HepG2 (cell line): ENCODE data around the gene TXN2.

GRCh38 chr22:36451457-36452230 is 29.8 kb downstream of the TXN2 start:
- RRBS, 2 experiments, result no CpG with 5 or more reads among the region's 18 CpGs
CAGE:
- cytosol, long polyA minus RNA, result no peak
- cytosol, long polyA plus RNA, result no peak
- long polyA plus RNA, result no peak
- nucleus, long polyA minus RNA, result no peak
- nucleus, long polyA plus RNA, result no peak

DNA sequence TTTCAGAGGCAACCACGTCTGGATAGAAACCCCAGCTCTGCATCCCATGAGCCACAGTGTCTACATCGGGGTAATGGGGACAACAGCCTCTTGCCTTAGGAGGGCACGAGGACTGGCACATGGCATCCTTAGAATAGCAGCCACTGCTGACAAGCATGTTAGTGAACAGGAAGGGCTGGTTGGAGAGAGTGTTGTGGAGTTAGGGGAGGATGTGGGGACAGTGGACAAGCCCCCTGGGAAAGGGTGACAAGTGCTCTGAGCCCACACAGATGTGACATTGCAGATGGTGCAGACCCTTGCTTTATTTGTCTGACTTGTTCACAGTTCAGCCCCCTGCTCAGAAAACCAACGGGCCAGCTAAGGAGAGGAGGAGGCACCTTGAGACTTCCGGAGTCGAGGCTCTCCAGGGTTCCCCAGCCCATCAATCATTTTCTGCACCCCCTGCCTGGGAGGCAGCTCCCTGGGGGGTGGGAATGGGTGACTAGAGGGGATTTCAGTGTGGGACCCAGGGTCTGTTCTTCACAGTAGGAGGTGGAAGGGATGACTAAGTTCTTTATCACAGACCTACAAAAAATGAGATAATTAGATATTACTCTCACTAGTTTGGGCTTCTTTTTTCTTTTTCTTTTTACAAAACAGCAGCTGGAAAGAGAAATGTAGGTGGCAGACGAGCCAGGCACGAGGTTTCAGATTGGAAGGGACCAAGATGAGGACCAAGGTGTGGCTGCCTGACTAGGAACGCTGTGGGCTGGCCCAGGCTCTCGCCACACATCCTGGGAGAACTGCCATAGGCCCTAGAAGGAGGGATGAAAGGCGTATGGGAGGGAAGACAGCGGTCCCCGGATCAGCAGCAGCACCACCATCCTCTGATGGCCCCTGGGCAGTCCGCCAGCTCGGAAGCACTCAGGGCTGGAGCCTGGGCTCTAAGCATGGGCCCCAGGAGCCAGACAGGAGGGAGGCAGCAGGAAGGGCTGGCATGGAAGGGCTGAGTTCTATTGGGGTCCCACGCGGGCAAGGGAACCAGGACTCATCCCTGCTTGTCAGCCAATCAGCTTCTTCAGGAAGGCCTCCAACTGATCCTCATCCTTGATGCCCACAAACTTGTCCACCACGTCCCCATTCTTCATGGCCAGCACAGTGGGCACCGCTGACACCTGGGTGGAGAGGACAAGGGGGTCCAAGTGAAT is 14.3 kb downstream of the TXN2 start:
- RRBS, 2 experiments, result no CpG with 5 or more reads among the region's 19 CpGs
CAGE:
- cytosol, long polyA minus RNA, result no peak
- cytosol, long polyA plus RNA, result no peak
- long polyA plus RNA, result no peak
- nucleus, long polyA minus RNA, result no peak
- nucleus, long polyA plus RNA, result no peak

GRCh38 chr22:36480965-36481847 is at the start of gene TXN2:
Gene TXN2 (minus strand): TSS chr22:36481640.
- RRBS, 2 experiments, result no CpG with 5 or more reads among the region's 44 CpGs
CAGE:
- cytosol, long polyA minus RNA, result start-site peak on the minus strand at chr22:36481306-36481340, 77 reads; start-site peak on the minus strand at chr22:36481573-36481635, 233 reads
- cytosol, long polyA plus RNA, result start-site peak on the minus strand at chr22:36481329-36481353, 59 and 57 reads in 2 replicates; start-site peak on the minus strand at chr22:36481570-36481640, 444 and 896 reads in 2 replicates
- long polyA plus RNA, result start-site peak on the minus strand at chr22:36481306-36481341, 77 and 56 reads in 2 replicates; start-site peak on the minus strand at chr22:36481568-36481640, 964 and 927 reads in 2 replicates
- nucleus, long polyA minus RNA, result no peak
- nucleus, long polyA plus RNA, result start-site peak on the minus strand at chr22:36481296-36481340, 28 and 61 reads in 2 replicates; start-site peak on the minus strand at chr22:36481568-36481640, 532 and 763 reads in 2 replicates

DNA sequence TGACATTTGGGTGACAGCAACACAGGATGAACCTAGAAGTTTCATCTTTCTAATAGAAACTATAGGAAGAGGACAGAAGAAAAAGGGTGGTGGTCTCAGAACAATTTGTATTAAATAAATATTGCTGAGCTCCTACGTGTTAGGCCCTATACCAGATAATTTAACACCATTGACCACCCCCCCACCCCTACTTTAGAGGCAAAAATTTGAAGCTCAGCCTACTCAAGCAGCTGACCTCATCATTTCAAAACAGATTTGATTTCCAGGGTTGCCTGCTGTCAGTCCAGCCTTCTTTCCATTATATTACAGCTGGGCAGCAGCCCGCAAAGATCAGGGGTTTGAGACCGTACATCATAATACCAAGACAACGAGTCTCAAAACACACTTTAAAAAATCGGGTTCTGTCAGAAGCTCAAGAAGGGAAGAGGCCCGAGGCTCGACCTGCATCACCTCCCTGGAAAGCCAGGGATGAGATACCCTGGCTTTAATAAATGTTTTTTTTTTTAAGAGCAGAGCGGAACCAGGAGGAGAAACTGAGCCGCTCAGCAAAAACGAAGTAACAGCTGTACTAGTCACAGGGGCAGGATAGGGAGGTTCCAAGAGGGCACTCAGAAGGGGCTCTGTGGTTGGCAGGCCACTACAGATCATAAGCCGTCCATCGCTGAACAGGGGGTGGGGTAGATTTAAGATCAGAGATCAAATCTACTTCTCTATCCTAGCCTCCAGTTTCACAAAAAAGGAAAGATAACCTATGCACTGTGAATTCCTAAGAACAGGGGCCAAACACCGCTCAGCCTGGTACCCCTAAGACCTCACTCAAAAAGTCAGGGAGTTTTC is 821 bp downstream of the EIF3D start:
- RRBS, 2 experiments, result no CpG with 5 or more reads among the region's 13 CpGs
CAGE:
- cytosol, long polyA minus RNA, result no peak
- cytosol, long polyA plus RNA, result no peak
- long polyA plus RNA, result no peak
- nucleus, long polyA minus RNA, result no peak
- nucleus, long polyA plus RNA, result no peak

DNA sequence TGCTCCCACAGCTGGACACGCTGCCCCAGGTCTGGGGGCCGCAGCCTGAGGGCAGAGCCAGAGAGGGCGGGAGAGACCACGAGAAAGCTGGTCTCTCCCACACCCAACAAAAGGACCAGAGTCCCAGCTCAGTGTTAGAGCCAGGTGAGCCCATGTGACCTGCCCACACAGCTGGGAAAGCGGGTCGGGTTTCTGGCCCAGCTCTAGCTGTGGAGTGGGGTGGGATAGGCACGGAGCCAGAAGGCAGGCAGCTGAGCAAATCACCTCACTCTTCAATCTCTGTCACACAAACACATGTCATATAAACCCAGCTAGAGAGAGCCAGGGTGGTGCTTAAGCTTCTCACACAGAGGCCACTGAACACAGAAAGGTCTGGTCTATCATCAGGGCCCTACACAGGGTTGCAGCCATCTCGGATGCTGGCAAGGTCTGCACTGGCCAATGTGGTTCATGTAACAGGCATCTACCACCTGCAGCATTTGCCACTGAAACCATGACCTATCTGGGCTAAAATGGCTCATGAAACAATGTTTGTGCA is 7.8 kb upstream of the EIF3D start:
- RRBS, 2 experiments, result no CpG with 5 or more reads among the region's 8 CpGs
CAGE:
- cytosol, long polyA minus RNA, result no peak
- cytosol, long polyA plus RNA, result no peak
- long polyA plus RNA, result no peak
- nucleus, long polyA minus RNA, result no peak
- nucleus, long polyA plus RNA, result no peak

DNA sequence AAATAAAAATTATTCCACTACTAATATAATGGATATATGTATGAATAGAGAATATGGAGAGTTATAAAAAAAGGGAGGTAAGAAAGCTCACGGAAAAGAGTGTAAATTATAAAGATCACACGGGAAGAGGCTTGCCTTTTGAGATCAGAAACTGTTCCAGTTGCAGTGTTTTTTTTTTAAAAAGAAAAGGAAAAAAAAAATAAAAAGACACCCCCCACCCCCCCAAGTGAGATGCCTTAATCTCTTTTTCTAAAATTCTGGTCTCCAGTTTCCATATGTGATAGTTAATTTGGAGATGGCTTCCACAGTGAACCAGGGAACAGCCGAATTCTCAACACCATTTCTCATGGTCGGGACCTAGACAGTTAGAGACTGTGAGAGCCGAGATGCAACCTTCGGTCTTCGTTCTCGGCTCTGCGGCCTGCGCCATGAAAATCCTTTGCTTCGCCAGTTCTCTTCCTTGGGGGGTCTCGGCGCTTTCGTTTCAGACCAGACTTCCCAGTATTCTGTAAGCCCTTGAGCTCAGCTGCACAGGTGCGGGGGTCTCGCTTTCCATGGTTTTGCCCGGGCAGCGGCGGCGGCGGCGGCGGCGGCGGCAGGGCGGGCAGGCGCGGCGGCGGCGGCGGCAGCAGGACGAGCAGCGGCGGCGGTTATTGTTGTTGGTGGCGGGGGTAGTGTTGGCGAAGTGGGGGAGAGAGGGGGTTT is 732 bp downstream of the CACNG2 start:
- RRBS, 2 experiments, result no CpG with 5 or more reads among the region's 38 CpGs
CAGE:
- cytosol, long polyA minus RNA, result no peak
- cytosol, long polyA plus RNA, result no peak
- long polyA plus RNA, result no peak
- nucleus, long polyA minus RNA, result no peak
- nucleus, long polyA plus RNA, result no peak

DNA sequence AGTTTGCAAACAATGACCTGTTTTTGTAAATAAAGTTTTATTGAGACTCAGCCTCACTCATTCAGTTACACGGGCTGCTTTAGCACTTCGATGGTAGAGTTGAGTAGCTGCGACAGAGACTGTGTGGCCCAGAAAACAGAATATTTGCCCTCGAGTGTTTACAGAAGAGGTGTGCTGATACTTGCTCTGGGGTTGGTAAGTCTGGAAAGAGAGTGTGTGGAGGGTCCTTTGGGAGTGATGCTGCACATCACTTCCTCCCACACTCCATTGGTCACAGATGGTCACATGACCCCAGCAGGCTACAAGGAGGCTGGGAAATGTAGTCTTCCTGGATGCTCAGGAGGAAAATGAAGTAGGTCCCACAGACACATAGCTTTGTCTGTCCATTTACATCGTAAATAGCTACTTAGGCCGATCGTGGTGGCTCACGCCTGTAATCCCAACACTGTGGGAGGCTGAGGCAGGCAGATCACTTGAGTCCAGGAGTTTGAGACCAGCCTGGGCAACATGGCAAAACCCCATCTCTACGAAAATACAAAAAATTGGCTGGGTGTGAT is 34.5 kb downstream of the IFT27 start:
- RRBS, 2 experiments, result no CpG with 5 or more reads among the region's 9 CpGs
CAGE:
- cytosol, long polyA minus RNA, result no peak
- cytosol, long polyA plus RNA, result no peak
- long polyA plus RNA, result no peak
- nucleus, long polyA minus RNA, result no peak
- nucleus, long polyA plus RNA, result no peak

- RRBS, 2 experiments, result no CpG with 5 or more reads among the region's 14 CpGs
CAGE:
- cytosol, long polyA minus RNA, result no peak
- cytosol, long polyA plus RNA, result no peak
- long polyA plus RNA, result no peak
- nucleus, long polyA minus RNA, result no peak
- nucleus, long polyA plus RNA, result no peak
These were observed 12.3 kb downstream of the IFT27 start for GRCh38 chr22:36763442-36764223.

DNA sequence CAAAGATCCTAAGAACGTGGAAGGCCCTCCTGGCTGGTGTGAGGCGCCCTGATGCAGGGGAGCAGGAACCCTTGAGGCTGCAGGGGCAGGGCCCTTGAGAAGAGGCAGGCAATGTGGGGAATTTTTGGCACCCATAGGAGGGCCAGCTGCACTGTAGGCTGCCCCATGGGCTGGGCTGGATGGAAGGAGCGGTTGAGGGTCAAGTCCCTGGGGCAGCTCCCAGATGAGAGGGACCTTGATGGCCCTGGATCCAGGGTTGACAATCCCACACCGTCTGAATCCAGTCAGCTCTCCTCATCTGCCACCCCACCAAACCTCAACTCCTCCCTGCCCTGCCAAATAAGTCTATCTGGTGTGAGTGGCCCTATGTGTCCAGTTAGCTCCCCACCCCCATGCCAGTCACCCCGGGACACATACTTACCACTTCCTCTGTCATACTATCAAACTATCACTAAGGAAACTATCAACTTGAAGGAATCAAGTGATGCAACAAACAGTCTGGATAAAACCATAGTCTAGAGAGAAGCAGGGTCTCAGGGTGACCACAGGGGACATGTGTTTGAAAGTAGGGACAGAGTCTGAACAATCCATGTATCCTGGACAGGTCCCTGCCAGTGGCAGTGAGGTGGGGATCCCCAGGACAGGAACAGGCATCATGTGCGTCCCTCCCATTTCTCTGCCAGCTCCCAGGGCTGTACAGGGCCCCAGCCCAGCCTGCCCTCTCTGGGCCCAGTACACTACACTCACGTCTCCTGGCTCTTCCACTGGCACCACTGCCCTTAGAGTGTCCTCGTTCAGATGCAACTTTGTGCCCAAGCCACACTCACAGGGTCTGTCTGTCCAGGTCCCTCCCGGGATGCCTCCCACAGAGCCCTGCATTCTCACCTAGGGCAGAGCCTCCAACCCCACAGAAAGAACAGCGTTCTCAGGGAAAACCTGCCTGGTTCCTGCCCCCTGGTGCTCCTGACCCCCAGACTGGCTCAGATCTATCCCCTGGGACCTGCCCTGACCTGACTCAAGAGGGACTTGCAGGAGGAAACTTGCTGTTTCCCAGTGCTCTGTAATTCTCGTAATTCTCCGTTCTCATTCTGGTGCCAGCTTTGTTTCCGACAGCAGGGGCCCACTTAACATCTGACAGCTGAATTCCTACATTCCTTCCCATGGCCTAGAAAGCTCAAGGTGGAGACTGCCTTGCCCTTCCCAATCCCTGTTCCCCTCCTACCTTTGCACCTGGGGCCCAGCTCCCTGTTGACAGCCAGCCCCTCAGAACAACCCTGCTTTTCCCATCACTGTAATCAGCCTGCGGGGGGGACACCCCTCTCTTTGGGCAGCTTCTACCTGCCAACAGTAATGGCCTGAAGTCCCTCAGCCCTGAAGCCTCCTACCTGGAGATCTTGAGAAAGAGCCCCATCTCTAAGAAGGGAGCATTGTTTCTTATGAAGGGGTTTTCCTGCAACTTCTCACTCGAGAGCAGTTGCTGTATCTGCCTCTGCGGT is 12.9 kb upstream of the CSF2RB start:
- RRBS, 2 experiments, result no CpG with 5 or more reads among the region's 16 CpGs
CAGE:
- cytosol, long polyA minus RNA, result no peak
- cytosol, long polyA plus RNA, result no peak
- long polyA plus RNA, result no peak
- nucleus, long polyA minus RNA, result no peak
- nucleus, long polyA plus RNA, result no peak

DNA sequence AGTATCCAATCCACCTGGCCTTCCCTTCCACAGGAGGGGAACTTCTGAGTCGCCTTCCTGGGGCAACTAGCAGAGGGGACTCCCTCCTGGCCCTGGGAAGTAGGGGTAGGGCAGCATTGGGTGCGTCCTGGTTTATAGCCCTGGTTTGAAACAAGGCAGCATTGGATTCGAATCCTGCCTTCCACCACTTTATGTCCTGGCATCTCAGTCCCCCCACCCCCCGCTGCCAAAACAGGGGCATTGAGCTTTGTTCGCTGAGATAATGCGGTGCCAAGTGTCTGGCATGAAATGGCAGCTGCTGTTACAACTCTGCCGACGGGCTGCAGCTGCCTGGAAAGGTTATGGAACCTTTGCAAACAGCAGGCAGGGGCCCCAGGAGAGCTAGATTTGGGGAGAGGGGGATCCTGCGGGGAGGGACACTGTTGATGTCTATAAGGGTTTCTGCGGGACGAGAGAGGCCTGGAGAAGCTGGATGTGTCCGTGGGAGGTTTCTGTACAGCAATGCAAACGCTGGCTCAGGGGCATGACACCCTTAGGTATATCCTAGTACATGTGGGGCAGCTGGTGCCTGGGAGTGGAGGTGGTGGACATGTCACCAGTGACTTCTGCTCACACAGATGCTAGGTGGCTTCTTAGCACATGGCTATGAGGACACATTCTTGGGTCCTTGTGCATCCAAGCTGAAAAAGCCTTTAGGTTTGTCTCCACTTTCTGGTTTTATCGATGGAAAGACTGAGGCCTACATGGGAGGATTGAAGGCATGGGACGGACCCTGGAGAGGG is 1.8 kb downstream of the TST start:
- RRBS, 2 experiments, result no CpG with 5 or more reads among the region's 15 CpGs
CAGE:
- cytosol, long polyA minus RNA, result no peak
- cytosol, long polyA plus RNA, result no peak
- long polyA plus RNA, result no peak
- nucleus, long polyA minus RNA, result no peak
- nucleus, long polyA plus RNA, result no peak

- RRBS, 2 experiments, result no CpG with 5 or more reads among the region's 9 CpGs
CAGE:
- cytosol, long polyA minus RNA, result no peak
- cytosol, long polyA plus RNA, result no peak
- long polyA plus RNA, result no peak
- nucleus, long polyA minus RNA, result no peak
- nucleus, long polyA plus RNA, result no peak
These were observed 6.9 kb downstream of the MPST start for GRCh38 chr22:37026272-37026919.

DNA sequence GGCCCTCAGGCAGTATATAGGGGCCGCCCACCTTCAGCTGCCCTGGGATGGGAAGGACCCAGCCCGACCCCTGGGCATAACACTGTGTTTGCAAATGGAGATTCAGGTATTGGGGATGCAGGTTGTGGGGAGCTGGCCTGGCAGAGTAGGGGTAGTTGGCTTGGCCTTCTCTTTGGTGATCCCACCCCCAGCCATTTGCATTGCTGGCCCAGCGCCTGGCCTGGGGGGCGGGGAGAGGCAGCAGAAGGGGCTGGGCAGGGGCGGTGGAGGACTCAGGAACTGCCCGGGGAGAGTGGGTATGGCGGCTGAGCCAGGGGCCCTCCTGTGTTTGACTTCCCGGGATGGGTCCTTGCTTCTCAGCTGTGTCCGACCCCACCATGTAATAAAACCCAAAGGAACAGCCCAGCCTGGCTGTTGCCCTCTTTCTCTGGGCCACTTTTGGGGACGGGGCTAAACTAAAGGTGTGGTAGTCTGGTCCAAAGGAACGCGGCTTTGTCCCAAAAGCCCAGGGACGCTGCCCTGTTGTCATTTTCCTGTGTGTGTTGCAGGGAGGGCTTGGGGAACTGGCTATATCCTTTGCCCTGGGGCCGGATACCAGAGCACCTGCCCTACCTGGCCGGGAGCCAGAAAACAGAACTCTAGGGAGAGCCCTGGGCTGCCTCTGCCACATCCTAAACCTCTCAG is 11.6 kb downstream of the KCTD17 start:
- RRBS, 2 experiments, result 4 to 11% methylated on average over 1 to 3 of the region's 15 CpGs
CAGE:
- cytosol, long polyA minus RNA, result no peak
- cytosol, long polyA plus RNA, result no peak
- long polyA plus RNA, result no peak
- nucleus, long polyA minus RNA, result no peak
- nucleus, long polyA plus RNA, result no peak

DNA sequence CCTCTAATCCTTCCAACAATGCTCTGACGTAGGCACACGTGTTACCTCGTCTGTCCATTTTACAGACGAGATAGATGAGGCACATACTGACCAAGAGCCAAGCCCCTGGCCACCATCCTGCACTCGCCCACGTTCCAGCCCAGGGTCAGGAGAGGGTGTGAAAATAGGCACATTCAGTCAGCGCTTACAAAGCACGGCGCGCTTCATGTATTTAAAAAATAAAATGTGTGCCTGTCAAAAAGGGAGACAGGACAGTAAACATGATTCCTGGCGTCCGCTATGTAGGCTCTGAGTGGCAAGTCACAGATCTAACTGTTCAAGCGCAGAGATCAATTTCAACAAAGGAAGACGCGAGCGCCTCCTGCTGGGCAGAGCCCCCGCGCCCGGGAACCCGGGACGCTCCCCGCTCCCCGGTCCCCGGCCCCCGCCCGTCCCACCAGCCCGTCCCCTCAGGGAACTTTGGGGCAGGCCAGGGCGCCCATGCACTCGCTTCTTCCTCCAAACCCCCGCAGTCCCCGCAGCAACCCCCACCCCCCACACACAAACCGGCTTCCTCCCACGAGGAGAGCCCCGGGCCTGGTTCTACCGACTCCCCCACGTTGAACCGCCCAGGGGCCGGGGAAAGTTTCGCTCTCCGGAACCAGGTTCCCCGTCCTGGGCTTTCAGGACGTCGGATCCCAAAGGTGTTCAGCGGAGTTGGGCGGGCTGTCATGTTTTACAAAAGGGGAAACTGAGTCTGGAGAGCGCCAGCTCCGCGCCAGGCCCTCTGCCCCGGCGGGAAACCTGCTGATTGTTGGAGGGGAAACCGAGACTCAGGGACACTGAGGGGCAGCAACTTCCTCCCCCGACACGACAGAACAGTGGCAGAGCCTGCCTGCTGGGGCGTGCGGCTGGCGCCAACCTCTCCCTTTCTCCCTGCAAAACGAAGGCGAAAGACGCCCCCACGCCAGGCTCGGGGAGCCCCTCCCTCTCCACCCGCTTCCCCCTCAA is 10.5 kb upstream of the C1QTNF6 start:
- RRBS, 2 experiments, result 0 to 3% methylated on average over 5 of the region's 62 CpGs
CAGE:
- cytosol, long polyA minus RNA, result no peak
- cytosol, long polyA plus RNA, result no peak
- long polyA plus RNA, result no peak
- nucleus, long polyA minus RNA, result no peak
- nucleus, long polyA plus RNA, result no peak

GRCh38 chr22:37230536-37231070 is 13.5 kb downstream of the RAC2 start:
- RRBS, 2 experiments, result no CpG with 5 or more reads among the region's 3 CpGs
CAGE:
- cytosol, long polyA minus RNA, result no peak
- cytosol, long polyA plus RNA, result no peak
- long polyA plus RNA, result no peak
- nucleus, long polyA minus RNA, result no peak
- nucleus, long polyA plus RNA, result no peak

DNA sequence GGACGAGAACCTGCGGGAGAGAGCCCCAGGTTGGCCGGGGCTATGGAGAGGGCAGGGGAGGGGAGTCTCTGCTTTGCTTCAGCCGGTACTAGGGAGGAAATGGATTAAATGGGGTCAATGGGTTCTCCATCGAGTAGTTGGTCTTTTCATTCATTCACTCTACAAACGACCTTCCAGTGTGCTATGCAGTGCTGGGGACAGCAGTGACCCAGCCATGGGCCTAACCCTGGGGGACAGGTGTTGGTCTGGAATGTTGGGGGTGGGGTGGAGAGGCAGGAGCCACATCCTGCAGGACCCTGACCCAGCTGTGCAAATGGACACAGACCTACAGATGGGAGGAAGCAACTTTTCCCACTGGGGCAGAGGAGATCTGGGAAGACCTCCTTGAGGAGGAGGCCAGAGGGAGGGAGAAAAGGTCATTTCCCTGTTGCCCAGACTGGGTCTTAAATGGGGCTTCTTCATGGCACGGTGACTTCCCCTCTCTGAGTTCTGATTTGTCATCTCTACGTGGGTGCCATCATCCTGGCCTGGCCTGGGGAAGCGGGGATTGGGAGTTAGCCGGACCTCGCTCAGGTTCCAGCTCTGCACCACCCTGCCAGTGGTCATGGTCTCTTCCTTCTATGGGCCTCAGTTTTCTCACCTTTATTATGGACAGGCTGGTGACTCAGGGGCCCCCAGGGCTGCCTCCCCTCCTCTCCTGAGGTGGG is 1.9 kb downstream of the CYTH4 start:
- RRBS, 2 experiments, result no CpG with 5 or more reads among the region's 11 CpGs
CAGE:
- cytosol, long polyA minus RNA, result no peak
- cytosol, long polyA plus RNA, result no peak
- long polyA plus RNA, result no peak
- nucleus, long polyA minus RNA, result no peak
- nucleus, long polyA plus RNA, result no peak

GRCh38 chr22:37293502-37293910 is 11.2 kb downstream of the CYTH4 start:
- RRBS, 2 experiments, result no CpG with 5 or more reads among the region's 7 CpGs
CAGE:
- cytosol, long polyA minus RNA, result no peak
- cytosol, long polyA plus RNA, result no peak
- long polyA plus RNA, result no peak
- nucleus, long polyA minus RNA, result no peak
- nucleus, long polyA plus RNA, result no peak

GRCh38 chr22:37301090-37301612 is 18.8 kb downstream of the CYTH4 start:
- RRBS, 2 experiments, result no CpG with 5 or more reads among the region's 3 CpGs
CAGE:
- cytosol, long polyA minus RNA, result no peak
- cytosol, long polyA plus RNA, result no peak
- long polyA plus RNA, result no peak
- nucleus, long polyA minus RNA, result no peak
- nucleus, long polyA plus RNA, result no peak

DNA sequence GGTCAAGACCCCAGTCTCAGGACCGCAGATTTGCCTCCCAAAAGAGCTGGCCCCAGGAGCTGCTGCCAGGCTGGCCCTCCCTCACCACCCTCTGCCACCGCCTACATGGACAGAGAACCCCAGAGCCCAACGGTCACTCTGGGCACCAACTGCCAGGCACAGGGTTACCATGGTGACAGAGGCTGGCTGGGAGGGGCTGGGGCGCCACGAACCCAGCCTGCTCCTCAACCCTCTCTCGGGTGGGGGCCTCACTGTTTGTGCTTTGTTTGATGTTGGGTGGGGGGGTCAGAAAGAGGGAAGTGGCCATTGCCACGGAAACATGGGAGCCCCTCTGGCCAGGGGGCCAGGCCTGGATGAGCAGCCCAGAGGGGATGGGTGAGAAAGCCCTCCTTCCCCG is 55.8 kb downstream of the ELFN2 start:
- RRBS, 2 experiments, result no CpG with 5 or more reads among the region's 8 CpGs
CAGE:
- cytosol, long polyA minus RNA, result no peak
- cytosol, long polyA plus RNA, result no peak
- long polyA plus RNA, result no peak
- nucleus, long polyA minus RNA, result no peak
- nucleus, long polyA plus RNA, result no peak

DNA sequence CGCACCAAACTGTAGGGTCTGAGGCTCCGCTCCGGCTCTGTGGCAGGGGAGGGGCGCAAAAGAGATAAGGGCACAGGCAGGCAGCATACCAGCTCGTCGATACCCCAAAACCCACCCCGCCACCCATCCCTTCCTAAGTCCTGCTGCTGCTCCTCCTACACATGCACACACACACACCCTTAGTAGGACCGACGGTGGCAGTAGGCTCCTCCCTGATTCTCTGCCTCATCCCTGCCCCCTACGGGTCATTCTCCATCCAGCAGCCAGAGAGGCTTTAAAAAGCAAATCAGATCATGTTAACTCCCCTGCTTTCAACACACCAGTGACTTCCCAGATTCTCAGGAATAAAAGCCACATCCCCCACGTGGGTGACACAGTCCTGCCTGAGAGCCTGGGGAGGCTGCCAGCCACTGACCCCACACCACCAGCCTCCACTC is 6.6 kb upstream of the MFNG start:
- RRBS, 2 experiments, result 94 to 99% methylated on average over 3 of the region's 11 CpGs
CAGE:
- cytosol, long polyA minus RNA, result no peak
- cytosol, long polyA plus RNA, result no peak
- long polyA plus RNA, result no peak
- nucleus, long polyA minus RNA, result no peak
- nucleus, long polyA plus RNA, result no peak

- RRBS, 2 experiments, result no CpG with 5 or more reads among the region's 3 CpGs
CAGE:
- cytosol, long polyA minus RNA, result no peak
- cytosol, long polyA plus RNA, result no peak
- long polyA plus RNA, result no peak
- nucleus, long polyA minus RNA, result no peak
- nucleus, long polyA plus RNA, result no peak
These were observed 8.2 kb upstream of the CDC42EP1 start for GRCh38 chr22:37552062-37552432.